Measurements from ENCODE around the genes HGS and DCXR.

DNA sequence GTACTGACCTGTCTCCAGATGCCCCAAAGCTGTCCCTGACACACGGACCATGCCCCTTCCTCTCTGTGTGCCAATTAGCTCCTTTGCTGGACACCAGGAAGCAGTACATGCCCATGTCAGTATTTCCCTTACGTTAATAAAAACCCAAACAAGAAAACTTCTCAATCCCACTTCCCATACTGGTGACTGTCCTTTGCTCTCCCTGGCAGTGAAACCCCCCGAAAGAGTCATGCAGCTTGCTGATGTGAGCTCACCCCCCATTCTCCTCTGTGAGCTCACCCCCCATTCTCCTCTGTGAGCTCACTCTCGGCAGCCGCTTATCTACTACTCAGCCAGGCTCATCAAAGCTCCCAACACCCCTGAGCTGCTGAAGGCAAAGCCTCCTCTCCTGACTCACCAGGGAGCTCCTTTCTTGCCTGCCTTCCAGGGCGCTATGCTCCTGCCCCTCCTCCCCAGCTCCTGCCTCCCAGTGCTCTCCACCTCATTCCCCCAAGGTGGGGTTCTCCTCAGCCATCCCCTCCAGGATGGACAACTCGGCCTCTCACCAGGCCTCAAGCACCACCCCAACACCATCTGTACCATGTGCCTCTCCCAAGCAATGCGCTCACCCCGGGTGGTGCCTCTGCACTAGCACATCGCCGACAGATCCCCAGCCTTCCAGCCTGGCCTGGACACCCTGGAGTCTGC is 27.6 kb upstream of the FAAP100 start:
- RAMPAGE, long total RNA, result no peak
- RRBS, result no CpG with 5 or more reads among the region's 11 CpGs

DNA sequence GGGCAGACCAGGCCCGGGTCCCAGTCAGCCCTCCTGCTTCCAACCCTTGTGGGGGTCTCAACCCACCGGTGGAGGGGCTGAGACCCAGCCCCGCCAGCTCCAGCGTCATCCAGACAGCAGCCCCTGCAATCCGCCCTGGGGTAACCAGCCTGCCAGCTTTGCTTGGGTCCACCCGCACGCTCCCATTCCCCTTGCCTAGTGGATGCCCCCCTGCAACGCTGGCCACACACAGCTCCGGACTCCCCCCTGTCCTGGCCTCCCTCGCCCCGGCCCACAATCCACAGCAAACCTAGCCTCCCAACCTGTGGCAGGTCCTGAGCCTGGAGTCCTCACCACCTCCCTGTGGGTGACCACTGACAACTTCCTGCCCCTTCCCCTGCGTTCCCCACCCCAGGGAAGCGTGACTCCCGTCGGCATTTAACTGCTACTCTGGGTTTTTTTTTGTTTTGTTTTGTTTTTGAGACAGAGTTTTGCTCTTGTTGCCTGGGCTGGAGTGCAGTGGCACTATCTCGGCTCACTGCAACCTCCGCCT is 2.9 kb downstream of the PDE6G start:
- RAMPAGE, long total RNA, result start-site peak on the minus strand centred at position 351 of the sequence, 15 bp wide, 38 and 35 reads in 2 replicates
- RRBS, result 17% methylated on average over 2 of the region's 17 CpGs

- RAMPAGE, long total RNA, result start-site peak on the plus strand at chr17:81684004-81684052, 530 and 95 reads in 2 replicates
- RRBS, result 2% methylated on average over 9 of the region's 60 CpGs
These were observed at the start of gene HGS for GRCh38 chr17:81683895-81684285. Gene HGS (plus strand): TSS chr17:81684011.

GRCh38 chr17:81701536-81701882 is 1.7 kb upstream of the MRPL12 start:
- RAMPAGE, long total RNA, result no peak
- RRBS, result 74% methylated on average over 9 of the region's 14 CpGs

DNA sequence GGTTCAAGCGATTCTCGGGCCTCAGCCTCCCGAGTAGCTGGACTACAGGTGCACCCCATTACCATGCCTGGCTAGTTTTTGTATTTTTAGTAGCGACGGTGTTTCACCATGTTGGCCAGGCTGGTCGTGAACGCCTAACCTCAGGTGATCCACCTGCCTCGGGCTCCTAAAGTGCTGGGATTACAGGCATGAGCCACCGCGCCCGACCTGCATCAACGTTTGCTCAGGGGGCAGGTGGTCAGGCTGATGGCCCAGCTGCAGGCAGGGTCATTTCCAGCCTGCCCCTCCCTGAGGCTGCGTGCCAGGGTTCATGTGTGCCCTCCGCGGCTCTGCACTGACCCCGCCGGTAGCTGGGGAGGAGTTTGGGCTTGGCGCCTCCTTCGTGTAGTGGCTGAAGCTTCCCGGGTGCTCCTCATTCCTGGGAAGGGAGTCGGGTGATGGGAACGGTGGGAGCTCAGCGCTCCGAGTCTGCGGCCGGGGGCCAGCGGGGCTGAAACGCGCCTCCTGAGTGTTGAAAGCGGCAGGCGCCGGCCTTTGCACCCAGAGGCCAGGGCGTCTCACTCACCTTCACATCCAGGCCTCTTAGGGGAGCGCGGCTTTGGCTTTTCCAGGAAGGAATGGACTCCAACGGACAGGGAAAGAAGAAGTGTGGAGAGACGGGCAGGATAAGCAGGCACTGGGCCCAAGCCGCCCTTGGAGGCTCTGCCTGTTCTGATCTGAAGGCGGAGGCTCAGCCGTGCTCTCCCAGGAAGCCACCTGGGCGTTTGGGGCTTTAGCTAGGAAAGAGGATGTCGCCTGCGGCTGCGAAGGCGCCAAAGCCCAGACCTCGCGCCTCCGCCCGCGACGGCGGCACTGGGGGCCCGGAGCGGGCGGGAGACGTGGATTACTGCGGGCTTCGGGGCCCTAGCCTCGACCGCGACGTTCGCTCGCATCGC is 680 bp upstream of the MRPL12 start:
- RAMPAGE, long total RNA, result no peak
- RRBS, result 2% methylated on average over 16 of the region's 65 CpGs

GRCh38 chr17:81709894-81711066 is 1.8 kb upstream of the SLC25A10 start:
- RAMPAGE, long total RNA, result no peak
- RRBS, result no CpG with 5 or more reads among the region's 31 CpGs

- RAMPAGE, long total RNA, result no peak
- RRBS, result 40% methylated on average over 21 of the region's 28 CpGs
These were observed 22.4 kb downstream of the SLC25A10 start for GRCh38 chr17:81734358-81734914.

- RAMPAGE, long total RNA, result no peak
- RRBS, result no CpG with 5 or more reads among the region's 12 CpGs
These were observed 4.0 kb downstream of the P4HB start for GRCh38 chr17:81856275-81856723.

DNA sequence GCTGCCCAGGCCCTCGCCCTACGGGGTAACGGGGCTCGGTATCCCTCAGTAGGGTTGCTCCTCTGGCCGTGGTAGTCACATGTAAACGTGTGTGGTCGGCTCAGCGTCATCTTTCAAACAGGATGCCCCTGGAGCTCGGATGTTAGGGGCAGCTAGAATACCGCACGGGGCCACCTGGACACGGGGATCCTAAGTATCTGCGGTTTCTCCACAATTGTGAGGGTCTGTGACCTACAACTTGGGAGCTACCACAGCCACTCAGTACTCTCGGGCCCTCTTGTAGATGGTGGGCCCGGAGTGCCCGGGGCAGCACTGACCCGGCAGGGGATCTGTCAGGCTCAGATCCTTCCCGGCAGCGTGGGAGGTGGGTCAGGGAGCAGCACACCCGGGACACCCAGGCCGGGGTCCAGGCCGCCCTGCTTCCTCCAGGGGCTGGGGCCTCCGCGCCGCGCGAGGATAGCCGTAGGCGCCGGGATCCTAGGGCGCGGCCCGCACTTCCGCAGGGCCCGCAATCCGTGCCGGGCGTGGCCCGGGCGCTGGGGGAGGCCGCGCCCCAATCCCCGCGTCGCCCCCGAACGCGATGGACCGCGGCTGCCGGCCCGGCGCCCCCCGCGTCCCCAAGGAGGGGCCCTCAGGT is 700 bp downstream of the ARHGDIA start:
- RAMPAGE, long total RNA, result no peak
- RRBS, result 1% methylated on average over 34 of the region's 55 CpGs

GRCh38 chr17:81870956-81871184 is 267 bp downstream of the ARHGDIA start:
- RAMPAGE, long total RNA, result no peak
- RRBS, result 1% methylated on average over 6 of the region's 35 CpGs

DNA sequence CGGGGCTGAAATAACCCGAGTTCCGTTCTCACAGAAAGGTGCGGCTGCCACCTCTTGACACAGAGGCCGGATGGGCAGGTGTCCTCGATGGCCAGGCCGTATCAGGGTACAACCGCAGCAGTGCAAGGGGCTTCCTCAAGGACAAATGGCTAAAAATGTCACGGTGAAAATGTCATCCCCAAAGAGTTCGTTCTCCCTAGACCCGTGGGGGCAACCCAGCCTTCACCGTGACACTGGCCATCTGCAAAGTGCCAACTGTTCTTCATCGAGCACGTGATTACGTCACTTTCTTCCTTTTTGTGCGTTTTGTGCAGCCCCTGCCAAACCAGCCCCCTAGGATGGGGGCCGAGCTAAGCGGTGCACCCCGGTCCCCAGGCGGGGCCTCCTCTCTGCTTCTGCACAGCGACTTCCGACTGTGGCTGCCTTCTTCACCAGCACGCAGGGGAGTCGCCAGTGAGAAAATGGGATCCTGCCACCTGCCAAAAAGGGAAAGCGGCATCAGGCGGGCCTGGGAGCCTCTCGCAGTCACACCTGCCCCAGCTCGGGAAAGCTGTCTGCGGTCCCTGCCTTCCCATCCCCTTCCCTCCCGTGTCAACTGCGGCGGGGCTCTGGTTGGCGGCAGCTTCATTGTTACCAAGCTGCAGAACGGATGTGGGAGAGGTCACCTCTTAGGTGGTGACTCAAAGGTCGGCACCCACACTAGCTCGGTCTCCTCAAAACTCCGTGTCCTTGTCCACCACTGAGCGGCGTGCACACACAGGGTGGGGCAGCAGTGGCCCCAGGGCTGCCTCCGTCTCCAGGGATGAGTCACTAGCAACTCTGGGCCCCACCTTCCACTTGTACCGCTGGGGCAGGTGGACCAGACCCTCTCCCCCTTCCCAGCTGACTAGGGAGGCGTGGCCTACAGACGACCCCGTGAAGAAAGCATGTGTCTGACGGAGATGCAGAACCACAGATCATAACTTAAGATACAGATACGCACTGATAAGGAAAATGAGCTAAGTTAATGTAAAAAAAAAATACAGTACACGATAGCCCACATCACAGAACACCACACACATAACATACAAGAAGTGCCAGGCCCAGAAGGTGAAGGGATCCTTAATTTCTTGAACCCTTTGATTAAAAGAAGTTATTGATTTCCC is 1.3 kb upstream of the PCYT2 start:
- RAMPAGE, long total RNA, result no peak
- RRBS, result 80% methylated on average over 5 of the region's 47 CpGs

GRCh38 chr17:81923239-81923819 is 4.2 kb downstream of the MAFG start:
- RAMPAGE, long total RNA, result no peak
- RRBS, result no CpG with 5 or more reads among the region's 26 CpGs

- RAMPAGE, long total RNA, result no peak
- RRBS, result no CpG with 5 or more reads among the region's 9 CpGs
These were observed 1.3 kb downstream of the MAFG start for GRCh38 chr17:81926191-81926689.

GRCh38 chr17:81978894-81979515 is 1.6 kb downstream of the ASPSCR1 start:
- RAMPAGE, long total RNA, result no peak
- RRBS, result no CpG with 5 or more reads among the region's 11 CpGs

GRCh38 chr17:82013818-82014527 is 8.7 kb downstream of the CENPX start:
- RAMPAGE, long total RNA, result no peak
- RRBS, result 77% methylated on average over 3 of the region's 23 CpGs

DNA sequence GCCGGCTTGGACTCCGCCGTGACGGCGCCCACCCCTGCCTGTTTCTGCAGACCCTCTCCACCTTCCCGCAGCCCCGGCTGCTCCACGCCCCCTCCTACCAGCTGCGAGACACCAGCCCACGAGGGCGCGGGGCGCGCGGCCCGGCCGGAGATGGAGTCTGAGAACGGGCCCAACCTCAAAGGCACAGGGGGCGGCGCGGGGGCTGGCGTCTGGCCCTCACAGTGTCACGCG is 222 bp downstream of the CENPX start:
- RAMPAGE, long total RNA, result no peak
- RRBS, result 1% methylated on average over 16 of the region's 24 CpGs

- RAMPAGE, long total RNA, result no peak
- RRBS, result no CpG with 5 or more reads among the region's 8 CpGs
These were observed 1.8 kb downstream of the DCXR start for GRCh38 chr17:82035809-82036073.

DNA sequence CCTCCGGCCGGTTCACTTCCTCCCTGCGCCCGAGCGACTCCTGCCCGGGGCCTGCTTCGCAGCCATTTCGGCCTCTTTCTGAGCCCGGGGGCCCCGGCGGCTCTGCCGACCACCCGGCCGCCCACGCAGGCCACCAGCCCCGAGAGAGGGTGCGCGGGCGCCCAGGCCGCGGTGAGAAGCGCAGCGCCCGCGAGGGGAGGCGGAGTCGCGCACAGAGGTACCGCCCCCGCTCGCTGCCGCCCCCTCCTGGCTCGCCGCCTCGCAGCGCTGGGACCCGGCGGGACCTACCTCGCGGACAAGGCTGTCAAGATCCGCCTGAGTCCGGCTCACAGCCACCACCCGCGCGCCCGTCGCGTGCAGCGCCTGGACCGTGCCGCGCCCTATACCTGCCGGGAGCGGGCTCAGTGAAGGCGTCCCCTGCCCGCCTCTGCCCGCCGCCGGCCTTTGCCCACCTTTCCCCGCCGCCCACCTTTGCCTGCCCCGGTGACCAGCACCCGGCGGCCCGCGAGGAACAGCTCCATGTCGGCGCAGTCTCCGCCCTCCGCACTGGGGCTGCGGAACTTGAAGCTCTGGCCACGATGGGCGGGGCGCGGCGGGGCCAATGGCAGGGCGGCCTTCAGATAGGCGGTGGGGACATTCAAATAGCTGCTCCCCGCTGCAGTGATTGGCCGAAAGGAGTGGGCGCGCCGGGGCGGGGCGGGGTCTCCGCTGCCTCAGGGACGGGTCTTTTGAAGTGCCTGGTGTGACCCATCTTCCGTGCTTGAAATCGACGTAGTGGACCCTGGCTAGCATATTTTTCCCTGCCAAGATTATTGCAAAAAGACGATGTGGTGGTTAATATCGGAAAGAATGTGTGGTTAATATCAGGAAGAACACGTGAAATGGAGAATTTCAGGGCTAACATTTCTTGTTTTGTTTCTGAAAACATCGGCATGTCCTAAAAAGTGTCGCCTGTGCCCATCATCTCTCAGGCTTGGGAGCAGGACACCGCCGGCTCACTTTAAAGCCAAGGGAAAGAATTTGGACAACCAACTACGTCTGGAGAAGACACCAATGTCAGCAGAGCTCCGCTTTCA is at the start of gene DCXR:
Gene DCXR, minus strand, starts transcription at position 536 of the 1,076 bp plus-strand sequence.
- RAMPAGE, long total RNA, result start-site peak on the minus strand centred at position 537 of the sequence, 8 bp wide, 119 and 44 reads in 2 replicates
- RRBS, result 1% methylated on average over 32 of the region's 99 CpGs

DNA sequence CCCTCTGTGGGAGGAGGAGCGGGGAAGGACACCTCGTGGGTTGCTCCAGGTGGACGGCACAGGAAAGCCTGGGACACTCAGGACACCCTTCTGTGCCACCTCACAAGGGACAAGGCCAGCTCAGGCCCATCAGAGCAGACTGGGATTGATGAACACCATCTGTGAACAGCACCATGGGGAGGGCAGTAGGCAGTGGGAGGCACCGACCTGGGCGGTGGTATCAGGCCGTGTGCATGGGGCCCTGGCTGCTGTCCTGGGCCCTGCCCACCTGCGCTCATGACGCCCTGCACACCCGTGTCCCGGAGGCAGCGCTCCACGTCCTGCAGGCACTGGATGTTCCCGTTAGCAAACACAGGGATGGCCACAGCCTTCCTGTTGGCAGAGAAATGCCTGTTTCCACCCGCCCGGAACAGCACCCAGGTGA is 4.2 kb downstream of the DUS1L start:
- RAMPAGE, long total RNA, result no peak
- RRBS, result 94% methylated on average over 3 of the region's 15 CpGs

- RAMPAGE, long total RNA, result no peak
- RRBS, result 90% methylated on average over 4 of the region's 43 CpGs
These were observed 12.5 kb upstream of the DUS1L start for GRCh38 chr17:82077829-82078871.

Data from epithelial cell of proximal tubule (primary cell).